ENCODE measurements around a stretch of chr17.

DNA sequence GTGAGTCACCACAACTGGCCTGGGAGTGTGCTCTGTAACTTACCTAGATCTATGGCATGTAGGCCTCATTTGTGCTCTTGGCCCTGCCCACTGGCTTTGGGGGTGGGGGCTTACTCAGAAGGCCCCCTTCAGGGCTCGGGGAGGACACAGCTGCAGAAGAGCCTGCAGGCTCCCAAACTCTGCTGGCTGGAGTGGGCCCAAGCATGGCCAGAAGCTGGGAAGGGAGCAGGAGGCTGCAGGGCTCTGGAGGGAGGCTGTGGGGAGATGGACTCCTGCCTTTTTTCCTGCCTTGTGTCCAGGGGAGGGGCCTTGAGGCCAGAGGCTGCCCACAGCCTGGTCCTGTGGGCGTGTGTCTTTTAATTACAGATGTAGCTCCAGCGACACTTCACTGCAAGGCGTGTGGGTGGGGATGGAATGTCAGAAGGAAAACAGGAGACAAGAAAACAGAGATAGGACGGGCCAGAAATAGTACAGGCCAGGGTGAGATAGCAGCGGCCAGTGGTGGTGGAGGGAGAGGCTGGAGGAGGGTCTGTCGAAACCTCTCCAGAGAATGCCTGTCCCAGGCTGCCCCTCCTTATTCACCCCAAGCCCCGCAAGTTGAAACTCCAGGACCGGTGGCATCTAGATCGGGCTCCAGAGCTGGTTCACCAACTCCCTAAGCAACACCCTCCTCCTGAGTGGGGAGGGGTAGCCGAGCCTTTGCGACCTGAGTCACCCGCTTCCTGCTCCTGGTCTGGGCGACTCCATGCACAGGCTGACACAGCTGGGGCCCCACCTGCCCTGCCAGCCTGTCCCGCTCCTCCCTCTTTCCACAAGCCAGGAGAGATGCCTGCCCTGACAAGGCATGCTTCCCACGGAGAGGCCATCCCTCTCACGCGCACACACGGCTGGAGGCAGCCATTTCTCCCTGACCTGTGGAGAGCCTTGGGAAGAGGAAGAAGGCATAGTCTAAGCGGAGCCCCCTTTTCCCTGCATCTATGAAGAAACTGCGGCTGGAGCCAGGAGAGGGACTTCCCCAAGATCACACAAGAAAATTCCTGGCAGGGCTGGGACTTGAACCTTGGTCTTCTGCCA, 6.4 kb upstream of the JUP start:
- RRBS = no CpG with 5 or more reads among the region's 21 CpGs

- RRBS = no CpG with 5 or more reads among the region's 2 CpGs
These were observed 7.0 kb upstream of the JUP start for GRCh38 chr17:41793684-41793810.

DNA sequence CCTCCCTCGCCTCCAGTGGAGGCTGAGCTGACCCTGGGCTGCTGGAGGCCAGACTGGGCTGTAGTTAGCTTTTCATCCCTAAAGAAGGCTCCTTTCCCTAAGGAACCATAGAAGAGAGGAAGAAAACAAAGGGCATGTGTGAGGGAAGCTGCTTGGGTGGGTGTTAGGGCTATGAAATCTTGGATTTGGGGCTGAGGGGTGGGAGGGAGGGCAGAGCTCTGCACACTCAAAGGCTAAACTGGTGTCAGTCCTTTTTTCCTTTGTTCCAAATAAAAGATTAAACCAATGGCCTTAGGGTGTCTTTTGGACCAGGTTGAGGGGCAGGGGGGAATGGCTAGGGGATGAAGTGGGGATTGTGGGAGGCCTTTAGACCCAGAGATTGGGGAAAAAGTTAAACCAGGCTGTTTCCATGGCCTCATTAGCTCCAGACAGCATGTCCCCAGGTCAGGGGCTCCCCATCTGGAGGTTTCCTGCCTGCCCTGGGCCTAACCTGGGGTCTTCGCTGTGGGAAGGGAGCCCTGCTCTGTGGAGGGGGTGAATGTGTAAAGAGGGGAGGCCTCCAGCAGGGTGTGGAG, 10.2 kb downstream of the FKBP10 start:
- RRBS = no CpG with 5 or more reads among the region's 2 CpGs

- RRBS = 1% methylated on average over 19 of the region's 51 CpGs
These were observed 621 bp downstream of the ACLY start for GRCh38 chr17:41917966-41918693.

GRCh38 chr17:41919498-41919859, 728 bp upstream of the ACLY start:
- RRBS = no CpG with 5 or more reads among the region's 12 CpGs

DNA sequence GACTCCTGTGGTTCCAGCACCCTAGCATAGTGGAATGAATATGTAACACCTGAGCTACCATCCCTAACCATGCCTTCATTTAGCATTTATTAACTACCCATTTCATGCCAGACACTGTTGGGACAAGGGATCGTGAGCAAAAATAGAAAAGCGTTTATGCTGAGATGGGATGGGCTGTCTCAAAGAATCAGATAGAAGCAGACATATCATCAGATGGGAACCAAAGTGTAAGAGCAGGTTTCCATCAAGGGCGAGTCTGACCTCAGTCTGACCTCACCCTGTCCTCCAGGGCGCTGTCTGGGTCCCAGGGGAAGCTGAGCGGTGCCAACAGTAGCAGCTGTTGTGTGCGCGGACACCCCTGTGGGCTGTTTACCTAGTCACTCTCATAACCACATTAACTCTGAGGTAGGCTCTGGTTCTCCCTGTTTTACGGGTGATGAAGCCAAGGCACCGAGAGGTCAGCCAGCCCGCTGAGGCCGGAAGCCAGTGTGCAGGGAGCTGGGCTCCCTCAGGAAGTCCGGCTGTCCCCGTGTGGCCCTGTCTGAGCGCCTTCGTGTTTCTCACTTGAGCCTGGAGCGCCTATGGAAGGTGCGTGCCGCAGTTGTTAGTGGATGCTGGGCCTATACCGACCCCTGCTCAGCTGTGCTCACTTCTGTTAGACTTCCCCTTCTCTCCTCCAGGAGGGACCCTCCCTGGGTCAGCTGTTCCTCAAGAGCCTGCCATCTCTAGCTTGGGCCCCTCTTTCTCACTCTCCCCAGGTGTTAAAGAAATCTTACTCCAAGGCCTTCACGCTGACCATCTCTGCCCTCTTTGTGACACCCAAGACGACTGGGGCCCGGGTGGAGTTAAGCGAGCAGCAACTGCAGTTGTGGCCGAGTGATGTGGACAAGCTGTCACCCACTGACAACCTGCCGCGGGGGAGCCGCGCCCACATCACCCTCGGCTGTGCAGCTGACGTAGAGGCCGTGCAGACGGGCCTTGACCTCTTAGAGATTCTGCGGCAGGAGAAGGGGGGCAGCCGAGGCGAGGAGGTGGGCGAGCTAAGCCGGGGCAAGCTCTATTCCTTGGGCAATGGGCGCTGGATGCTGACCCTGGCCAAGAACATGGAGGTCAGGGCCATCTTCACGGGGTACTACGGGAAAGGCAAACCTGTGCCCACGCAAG, 6.5 kb downstream of the CNP start:
- RRBS = no CpG with 5 or more reads among the region's 41 CpGs

- RRBS = no CpG with 5 or more reads among the region's 11 CpGs
These were observed 8.6 kb downstream of the NKIRAS2 start for GRCh38 chr17:42028488-42028920.

DNA sequence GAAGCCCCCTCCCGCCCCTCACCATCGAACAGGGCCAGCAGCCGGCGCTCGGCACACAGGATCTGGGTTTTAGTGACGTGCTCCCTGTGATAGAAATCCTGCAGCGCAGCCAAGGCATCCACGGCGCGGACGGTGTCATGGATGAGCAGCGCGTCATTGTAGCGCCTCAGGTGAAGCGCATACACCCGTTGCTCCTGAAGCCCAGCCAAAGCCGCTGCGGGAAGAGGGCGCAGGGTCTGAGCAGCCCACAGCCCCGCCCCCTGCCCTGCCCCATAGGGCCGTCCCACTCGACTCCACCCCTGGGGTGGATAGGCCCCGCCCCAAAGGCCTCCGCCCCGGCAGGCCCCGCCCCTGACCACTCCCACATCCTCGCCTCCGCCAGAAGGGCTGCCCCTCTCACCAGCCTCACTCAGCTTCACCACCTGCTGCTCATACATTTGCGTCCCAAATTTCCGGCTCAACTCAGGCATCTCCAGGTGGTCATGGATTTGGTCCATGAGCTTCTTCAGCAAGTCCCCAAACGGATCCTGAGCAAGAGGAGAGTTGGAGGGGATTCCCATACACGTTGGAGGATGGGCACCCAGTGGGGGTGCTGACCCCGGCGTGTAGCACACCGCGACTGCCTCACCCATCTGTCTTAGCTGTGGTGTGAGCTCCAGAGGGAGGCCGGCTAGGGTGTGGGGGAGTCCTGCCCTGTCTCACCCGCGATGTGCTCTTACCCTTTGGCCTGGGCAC, 4.8 kb downstream of the DHX58 start:
- RRBS = 17% methylated on average over 10 of the region's 39 CpGs

DNA sequence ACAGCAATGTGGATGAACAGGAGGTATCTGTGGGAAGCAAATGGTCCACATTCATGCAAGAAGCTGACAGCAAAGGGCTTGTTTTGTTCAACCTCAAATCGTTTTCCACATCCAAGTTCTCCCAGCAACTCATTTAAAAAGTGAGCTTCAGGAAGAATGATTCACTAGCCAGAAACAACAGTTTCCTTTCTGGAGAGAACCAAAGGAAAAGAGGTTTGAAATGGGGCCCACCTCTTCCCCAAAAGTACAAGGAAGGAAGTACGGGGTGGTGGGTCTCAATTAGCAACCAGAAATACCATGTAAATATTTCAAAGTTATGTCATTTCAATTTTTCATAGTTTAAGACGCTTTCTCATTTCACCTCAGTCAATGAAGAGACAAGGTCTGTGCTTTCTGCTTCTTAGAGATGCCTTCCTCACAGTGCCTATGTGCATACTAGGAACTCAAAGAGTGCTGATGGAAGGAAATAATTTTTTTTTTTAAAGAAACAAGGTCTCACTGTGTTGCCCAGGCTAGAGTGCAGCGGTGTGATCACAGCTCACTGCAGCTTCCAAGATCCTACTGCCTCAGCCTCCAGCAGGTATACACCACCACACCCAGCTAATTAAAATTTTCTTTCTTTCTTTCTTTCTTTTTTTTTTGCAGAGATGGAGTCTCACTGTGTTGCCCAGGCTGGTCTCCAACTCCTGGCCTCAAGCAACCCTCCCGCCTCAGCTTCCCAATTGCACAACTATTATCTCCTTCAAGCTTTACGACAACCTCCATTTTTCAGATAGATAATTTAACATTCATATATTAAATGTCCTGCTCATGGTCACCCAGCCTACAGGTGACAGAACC, 9.7 kb downstream of the HSPB9 start:
- RRBS = no CpG with 5 or more reads among the region's 6 CpGs

DNA sequence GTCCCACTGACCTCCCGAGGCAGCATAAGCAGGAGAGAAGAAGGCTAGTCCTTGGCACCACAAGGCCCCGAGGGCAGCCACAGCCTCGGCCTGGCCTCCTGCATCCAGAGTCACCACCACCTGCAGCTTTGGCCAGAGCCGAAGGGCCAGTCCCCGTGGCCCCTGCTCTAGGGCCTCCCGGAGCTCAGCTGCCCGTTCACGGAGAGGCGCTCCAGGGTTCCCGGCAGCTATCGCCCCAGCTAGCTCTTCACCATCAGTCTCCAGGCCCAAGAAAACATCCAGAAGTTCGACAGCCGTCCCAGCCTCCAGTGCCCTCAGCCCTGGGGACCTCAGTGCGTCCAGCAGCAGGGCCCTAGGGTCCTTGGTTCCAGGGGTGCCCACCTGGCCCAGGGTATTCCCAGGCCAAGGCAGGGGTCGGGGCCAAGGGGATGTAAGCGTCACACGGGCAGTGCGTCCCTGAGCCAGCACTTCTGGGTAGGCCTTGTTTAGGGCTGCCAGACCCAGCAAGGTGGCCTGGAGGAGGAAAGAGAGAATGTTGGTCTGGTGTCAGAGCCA, 2.0 kb downstream of the GHDC start:
- RRBS = 92% methylated on average over 5 of the region's 18 CpGs

DNA sequence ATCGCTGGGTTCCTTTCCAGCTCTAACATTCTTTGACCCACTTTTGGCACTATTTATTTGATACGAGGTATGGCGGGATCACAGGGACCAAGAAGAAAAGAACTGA, 1.1 kb downstream of the STAT5B start:
- RRBS = no CpG with 5 or more reads among the region's 3 CpGs

- RRBS = 94% methylated on average over 1 of the region's 9 CpGs
These were observed 7.1 kb downstream of the STAT5A start for GRCh38 chr17:42295377-42295833.

DNA sequence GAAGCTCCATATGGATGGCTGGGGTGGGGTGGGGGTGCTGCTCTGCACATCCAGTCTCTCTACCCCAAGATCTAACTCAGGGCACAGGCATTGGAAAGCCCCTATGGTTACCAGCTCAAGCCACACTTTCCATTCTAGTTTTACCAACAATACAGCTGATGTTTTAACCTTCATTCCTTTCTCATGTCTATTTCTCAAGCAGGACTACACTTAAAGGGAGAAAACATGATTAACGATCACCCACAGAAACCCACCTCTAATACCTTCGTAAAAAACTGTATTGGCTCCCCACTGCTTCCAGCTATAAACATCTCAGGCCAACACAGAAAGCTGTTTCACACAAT, 47.3 kb downstream of the STAT3 start:
- RRBS = no CpG with 5 or more reads among the region's 2 CpGs

DNA sequence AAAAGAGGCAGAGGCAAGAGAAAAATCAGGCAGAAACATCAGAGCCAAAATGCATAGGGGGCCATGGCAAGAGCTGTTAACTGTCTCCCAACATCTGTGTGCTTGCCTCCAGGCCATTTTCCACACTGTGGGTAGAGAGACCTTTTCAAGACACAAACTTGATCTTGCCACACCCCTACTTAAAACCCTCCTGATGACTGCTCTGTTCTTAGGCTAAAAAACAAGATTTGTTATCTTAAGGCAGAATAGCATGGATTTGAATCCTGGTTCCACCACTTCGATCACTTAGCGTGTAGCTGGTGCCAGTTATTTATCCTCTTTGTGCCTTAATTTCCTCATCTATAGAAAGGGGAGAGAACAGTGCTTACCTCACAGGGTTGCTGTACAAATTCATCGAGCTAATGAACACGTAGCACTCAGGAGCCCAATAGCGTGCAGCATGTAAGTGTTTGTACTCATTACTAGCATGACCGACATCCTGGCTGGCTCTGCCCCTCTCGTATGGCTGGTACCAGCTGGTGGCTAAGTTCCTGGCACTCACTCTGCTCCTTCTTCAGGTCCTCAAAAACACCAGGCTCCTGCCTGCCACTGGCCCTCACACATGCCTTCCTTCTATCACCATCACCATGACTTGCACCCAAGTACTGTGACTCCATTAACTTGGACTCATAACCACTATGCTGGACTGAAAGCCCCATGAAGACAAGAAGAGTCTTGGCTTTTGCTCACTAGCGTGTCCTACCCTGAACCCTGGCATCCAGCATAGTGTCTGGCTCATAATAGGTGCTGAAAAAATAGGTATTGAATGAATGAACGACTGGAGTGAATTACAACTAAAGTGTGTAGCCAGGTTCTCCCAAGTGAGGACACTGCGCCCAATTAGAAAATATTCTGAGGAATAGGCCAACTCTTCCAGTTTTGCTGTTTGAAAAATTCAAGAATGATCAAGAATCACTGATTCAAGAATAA, 25.6 kb downstream of the STAT3 start:
- RRBS = no CpG with 5 or more reads among the region's 10 CpGs

GRCh38 chr17:42365073-42365694, 23.1 kb downstream of the STAT3 start:
- RRBS = no CpG with 5 or more reads among the region's 10 CpGs

GRCh38 chr17:42422306-42422966, 620 bp downstream of the CAVIN1 start:
- RRBS = under 1% methylated on average over 6 of the region's 53 CpGs

DNA sequence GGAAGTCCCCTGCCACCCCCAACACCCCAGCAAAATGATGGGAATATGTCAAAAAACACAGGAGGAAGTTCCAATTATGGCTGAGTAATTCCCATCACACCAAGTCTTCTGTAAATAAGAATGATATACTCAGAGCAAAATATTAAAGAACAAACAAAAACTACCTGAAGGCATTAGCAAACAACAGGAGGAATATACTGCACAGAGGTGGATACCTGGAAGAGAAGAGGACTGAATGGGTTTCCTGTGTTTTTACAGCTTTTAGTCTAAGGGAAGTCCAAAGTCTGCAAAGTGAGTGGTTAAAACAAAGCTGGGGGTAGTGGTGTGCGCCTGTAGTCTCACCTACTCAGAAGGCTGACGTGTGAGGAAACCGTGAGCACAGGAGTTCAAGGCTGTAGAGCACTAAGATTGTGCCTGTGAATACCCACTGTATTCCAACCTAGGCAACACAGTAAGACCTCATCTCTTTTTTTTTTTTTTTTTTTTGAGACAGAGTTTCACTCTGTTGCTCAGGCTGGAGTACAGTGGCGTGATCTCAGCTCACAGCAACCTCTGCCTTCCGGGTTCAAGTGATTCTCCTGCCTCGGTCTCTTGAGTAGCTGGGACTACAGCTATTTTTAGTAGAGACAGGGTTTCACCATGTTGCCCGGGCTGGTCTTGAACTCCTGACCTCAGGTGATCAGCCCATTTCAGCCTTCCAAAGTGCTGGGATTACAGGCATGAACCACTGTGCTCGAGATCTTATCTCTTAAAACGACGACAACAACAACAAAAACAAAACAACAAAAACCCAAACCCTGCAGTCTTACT, 16.9 kb upstream of the ATP6V0A1 start:
- RRBS = no CpG with 5 or more reads among the region's 10 CpGs

GRCh38 chr17:42548106-42548979, 4.4 kb upstream of the HSD17B1 start:
- RRBS = 1% methylated on average over 20 of the region's 78 CpGs

DNA sequence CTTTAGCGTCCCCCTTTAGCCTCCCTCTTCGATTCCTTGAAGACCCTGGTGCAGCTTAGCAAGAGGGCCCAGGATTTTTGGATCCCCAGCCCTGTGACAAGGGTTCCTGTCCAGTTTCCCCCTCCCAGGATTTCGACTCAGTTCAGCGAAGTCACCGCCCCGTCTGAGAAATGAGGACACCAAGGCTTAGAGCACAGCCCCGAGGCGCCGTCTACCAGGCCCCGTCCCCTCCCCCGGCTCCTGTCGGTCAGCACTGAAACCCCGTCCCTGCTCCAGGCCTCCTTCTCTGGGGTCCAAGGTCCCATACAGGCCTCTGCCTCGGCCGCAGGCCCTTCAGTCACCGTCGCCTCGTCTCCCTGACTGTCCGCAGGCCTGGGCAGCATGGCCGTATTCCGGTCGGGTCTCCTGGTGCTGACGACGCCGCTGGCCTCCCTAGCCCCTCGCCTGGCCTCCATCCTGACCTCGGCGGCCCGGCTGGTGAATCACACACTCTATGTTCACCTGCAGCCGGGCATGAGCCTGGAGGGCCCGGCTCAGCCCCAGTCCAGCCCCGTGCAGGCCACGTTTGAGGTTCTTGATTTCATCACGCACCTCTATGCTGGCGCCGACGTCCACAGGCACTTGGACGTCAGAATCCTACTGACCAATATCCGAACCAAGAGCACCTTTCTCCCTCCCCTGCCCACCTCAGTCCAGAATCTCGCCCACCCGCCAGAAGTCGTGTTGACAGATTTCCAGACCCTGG, 466 bp downstream of the COASY start:
- RRBS = 2% methylated on average over 9 of the region's 42 CpGs

- RRBS = no CpG with 5 or more reads among the region's 20 CpGs
These were observed 450 bp upstream of the PLEKHH3 start for GRCh38 chr17:42677204-42677683.